Renal cortical epithelial cell (primary cell): ENCODE measurements around the genes MSS51 and AGAP5.

GRCh38 chr10:72691855-72692065 lies 183 bp upstream of the MCU start:
- RRBS = no CpG with 5 or more reads among the region's 6 CpGs

DNA sequence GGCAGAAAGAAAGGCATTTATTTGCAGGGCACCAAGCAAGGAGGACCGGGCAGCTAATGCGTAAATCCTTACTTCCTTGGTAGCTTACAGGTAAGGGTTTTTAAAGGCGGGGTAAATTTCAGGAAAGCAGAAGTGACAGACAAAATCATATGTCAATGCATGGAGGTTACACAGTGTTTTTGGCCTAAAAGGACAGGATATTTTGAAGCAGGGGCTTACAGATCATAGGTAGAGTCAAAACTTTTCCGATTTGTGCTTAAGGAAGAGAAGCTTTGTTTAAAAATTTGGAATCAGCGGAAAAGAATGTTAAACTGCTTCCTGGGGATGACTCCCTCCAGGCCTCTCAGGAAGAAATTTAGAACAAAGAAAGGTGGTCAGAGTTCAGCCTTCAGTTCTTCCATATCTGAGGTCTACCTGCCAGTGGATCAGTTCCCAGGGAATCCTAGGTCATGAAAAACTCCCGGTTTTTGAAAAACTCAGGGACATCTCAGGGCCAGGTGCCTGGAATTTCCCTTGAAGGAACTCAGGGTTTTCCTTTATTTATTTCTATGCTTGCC lies 100.3 kb downstream of the MCU start:
- RRBS = no CpG with 5 or more reads among the region's 6 CpGs

DNA sequence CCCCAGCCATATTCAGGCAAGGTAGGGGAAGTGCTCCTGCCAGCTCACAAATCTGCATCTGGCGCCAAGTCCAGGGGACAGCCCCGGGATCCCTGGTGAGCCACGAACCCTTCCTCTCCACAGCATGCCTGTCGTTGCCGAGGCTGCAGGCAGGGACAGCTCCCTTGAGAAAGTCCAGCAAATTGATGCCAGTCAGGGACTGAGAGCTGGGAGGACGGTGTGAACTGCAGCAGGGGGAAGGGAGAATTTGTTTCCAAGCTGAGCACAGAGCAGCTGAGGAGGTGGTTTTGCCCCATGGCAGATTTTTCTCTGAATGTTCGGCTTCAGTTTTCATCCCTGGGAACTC lies 898 bp downstream of the PLA2G12B start:
- RRBS = no CpG with 5 or more reads among the region's 7 CpGs

- RRBS = 2% methylated on average over 9 of the region's 64 CpGs
Observed at GRCh38 chr10:73095773-73096792, 583 bp downstream of the P4HA1 start.

DNA sequence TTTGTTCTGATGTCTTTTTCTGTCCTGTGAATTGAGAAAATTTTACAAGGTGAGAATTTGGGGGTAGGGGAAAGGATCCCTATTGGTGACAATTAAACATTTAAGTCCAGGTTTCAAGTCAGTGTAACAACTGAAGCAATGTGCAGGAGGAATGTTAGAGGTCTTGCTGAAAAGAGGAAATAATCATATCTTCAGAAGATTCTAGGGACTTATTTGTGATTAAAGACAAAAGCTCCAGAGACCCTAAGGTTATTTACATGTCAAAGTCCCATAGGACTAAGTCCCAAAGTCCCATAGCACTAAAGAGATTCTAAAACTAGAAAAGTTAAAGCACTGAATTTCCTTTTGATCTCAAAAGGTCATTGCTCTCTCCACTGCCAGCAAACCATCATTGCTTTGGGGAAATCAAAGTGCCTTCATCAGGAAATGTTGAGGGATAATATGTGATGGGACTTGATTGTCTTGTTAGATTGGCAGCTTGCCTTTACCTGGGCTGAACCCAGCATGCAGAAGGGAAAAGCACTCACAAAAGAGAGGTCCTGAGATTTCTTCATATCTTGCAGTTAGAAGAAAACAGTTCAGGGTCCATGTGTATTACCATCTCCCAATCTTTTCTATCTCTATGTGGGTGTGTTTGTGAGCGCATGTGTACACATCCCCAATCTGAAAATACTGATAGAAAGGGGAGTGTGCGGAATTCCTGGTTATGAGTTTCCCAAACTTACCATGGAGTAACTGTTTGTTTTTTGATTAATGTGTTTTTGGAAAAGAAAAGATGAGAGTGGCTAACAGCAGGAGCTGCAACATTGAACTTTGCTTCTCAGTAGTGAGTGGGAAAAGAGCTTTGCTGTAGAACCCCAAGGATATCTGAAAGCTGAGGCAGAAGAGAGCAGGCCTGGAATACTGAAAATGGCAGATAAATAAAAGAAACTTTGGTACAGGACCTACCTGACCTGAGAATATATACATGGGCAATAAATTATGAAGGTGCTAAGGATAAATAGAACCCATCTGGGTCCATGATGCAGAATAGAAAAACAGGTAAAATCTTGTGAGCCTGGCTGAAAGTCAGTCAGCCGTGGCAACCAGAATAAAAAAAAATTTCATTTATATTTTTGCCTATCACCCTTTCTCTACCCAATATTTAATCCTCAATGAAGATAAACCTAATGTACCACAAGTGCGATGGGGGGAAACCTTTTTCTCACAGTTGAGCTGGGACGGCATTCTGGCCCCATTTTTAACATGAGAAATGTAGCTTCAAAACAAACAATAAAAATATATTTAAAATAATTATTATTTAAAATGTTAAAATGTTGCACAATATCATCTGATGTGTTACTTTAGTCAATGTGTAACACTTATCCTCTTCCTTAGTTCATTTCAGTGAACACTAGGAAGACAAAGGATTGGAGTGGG lies 22.1 kb downstream of the NUDT13 start:
- RRBS = no CpG with 5 or more reads among the region's 5 CpGs

DNA sequence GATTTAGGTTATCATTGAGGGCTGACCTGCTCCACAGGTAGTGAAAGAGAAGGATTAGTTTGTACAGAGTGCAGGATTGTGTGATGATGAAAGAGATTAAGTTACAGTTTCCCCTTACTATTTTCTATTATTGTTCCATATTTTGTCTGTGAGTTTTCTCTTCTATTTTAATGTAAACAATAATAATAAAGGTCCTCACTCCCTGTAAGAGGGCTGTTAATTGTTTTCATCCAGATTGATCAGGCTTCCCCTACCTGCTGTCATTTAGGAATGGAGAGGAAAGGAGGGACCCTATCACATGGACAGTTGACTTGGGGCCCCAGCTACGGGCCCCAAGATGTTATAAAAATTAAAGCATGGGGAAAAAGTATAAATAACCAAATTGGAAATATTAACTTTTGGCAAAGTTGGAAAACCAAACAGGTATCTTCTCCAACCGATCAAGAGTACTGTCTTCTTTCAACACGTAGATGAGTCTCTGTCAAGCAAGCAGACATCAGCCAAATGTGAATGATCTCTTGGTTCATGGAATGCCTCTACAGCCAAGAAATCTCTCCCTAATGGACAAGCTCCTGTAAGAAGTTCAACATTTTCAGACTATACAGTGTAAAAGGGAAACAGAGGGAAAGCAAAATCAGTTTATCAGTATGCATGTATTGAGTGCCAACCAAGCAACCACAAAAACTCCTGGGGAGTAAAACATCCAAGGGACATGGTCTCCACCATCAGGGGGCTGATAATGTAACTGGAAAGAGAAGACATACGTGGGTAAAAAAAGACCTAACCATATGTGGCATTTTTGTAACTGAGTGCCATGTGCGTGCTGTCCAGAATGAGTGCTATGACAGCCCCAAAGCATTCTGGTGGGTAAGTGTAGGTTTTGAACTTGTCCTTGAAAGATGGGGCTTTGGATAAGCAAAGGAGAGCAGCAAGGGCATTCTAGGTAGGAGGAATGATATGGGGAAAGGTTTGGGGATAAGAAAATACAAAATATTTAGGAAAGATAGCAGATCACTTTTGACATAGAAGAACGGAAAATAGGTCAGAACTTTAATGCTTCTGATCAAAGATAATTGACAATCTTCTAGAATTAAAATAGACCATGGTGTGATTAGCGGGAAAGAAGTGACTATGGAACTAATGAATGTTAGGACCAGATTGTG lies 16.7 kb downstream of the DNAJC9 start:
- RRBS = no CpG with 5 or more reads among the region's 7 CpGs

DNA sequence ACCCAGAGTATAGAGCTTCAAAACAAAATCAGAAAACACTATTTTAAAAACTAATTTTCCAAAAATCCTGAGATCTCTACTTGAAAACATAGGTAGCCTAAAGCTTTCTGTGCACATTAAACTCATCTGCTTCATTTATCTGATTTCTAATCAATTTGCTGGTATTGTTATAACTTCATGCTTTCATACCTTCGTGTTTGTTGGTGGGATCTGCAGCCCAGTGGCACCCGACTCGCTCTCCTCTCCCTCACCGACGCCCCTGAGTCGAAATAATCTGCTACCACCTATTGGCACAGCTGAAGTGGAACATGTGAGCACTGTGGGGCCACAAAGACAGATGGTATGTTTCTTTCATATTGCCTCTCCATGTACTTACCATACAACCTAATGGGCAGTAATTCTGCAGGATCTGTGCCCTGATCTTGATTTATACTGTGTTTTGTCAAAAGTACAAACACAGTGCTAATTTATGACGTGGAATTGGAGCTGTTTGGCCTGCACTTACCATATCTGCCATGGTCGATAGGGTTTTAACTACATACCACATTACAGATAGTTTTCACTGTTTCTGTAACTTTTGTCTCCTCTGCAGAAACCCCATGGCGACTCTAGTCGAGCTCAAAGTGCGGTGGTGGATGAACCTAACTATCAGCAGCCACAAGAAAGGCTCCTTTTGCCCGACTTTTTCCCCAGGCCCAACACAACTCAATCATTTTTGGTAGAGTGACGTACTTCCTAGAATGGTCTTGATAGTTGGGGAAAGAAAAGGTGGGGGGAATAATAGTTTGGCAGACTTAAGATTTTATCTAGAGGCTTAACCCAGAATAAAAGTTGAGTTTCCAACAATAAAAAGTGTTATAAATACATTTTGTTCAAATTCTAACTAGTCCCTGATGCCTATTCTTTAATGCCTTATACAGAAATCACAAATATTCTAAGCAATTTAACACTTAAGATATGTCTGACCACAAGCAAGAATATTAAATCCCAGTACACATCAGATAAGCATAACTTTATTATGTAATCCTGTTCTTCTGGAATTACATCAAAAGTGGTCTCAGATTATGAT lies 12.1 kb downstream of the DNAJC9 start:
- RRBS = no CpG with 5 or more reads among the region's 13 CpGs

DNA sequence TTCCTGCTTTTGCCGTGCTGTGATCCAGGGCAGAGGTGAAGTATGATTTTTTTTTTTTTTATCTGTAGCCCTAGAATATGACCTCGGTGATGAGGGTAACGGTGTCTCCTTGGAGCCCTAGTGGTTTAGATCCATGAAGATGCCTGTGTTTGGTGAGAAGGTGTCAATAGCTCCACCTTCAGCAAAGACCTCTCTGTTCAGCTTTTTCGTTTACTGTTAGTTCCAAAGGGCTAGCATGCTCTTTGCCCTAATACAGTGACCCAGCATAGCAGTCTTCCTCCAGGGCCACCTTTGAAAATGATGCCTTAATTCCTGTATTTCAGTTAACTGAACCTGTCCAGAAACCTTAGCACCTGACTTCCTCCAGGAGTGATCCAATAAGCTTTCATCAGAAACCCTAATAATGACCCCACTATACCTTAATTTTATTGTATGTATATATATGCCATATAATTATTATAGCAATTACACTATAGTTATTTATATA lies 819 bp upstream of the MRPS16 start:
- RRBS = no CpG with 5 or more reads among the region's 4 CpGs

- RRBS = no CpG with 5 or more reads among the region's 1 CpG
Observed at GRCh38 chr10:73433410-73434130, at the start of gene MSS51. Gene MSS51 (minus strand): TSS chr10:73433561.

GRCh38 chr10:73501616-73502168 lies 5.9 kb upstream of the PPP3CB start:
- RRBS = no CpG with 5 or more reads among the region's 2 CpGs

DNA sequence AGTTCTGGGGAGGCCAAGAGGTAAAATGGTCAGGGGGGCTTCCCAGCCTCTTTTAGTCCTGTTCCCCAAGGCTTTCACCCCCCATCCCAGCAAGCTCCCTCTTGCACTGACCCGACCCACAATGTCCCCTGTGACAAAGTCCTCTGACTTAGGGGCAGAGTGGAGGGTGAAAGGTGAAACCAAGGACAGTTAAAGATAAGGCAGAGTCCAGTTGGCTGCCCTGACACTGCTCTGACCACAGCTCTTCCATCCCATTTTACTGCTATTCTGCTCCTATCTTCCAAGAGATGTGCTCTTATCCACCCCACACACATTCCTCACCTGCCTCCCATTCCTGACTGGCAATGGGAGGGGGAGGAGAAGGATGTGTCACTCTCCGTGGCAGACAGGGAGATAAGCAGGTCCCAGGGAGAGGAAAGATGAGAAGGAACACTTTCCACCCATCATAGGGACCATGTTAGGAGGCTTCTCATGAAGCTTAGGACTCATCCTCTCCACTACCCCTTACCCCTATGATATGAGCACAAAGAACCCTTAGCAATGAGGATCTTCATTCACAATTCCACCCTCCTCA lies 6.9 kb downstream of the SYNPO2L start:
- RRBS = no CpG with 5 or more reads among the region's 2 CpGs

DNA sequence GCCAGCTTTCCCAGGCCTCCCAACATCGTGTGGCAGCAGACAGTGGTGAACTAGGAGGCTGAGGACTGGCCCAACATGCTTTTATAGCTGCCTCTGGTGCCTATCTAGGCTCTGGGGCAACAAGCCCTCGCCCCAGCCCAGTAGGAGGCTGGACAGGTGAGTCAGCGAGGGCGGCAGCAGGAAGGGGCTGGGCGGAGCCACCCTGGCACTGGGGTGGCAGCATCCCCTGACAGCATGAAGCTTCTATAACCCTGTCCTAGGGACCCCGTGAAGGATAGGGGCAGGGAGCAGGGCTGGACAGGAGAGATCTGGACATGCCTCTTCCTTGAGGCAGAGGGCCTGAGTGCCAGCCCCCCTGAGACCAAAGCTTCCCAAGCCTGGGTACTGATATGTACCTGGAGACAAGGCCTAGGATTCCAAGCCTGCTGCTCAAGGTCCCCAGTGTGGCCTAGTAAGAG lies 7.9 kb upstream of the SYNPO2L start:
- RRBS = no CpG with 5 or more reads among the region's 6 CpGs

GRCh38 chr10:73697327-73698303 lies at the start of gene AGAP5:
Gene AGAP5 (minus strand): TSS chr10:73698109.
- RRBS = no CpG with 5 or more reads among the region's 26 CpGs

DNA sequence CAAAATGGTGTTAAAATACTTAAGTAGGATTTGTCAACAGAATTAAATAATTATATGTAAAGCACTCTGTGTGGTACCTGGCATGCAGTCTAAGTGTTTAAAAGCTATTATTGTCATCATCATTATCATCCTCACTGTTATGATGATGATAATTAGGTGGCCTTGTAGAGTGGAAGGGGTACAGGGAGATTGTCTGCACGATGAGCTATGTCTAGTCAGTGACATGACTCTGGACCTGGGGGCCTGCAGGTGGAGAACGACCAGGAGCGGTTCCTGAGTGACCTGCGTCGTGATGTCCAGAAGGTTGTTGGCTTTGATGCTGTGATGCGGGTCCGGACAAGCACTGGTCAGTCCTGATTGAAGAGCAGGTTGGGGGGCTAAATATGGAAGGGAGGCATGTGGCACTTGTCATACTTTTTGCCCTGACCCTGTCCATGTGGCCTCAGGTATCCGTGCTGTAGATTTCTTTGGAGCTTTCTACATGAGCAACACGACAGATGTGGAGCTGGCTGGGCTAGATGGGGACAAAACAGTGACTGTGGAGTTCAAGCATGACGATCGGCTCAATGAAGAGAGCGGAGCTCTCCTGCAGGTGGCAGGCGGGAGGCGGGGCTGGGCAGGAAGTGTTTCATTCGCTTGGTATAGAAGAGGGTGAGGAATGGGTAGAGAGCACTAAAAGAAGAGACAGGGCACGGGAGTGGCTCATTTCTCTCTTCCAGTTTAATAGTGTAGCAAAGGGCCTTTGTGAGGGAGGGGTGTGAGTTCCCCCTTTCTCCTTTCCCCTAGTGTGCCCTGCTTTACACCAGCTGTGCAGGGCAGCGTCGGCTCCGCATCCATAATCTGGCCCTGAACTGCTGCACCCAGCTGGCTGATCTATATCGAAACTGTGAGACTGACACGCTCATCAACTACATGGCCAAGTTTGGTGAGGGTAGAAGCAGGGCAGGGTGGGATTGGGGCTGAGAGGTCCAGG lies 3.2 kb upstream of the FUT11 start:
- RRBS = no CpG with 5 or more reads among the region's 21 CpGs

DNA sequence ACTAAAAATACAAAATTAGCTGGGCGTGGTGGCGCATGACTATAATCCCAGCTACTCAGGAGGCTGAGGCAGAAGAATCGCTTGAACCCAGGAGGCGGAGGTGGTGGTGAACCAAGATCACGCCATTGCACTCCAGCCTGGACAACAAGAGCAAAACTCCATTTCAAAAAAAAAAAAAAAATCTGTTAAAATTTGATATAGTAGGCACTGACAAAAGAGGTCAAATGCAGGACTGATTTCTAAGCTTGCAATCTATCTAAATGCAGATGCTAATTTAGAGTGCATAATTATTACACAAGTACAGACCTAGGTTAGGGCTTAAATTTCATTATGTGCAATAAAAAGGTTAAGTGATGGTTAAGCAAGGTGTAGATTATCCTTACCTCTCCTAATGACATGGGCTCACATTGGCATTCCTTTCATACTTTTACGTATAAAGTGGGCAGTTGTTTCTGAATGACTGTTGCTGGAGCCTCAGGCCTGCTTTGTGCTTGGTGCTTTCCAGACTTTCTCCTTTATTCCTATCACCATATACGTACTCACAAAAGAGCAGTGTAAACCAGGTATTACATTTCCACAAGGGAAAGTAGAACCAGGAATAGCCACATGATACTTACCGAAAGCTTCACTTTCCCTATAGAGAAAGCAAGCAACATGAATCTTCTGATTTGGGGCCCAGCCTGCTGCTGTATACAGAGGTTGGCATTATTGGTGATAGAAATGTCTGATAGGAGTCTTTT lies 2.3 kb upstream of the CHCHD1 start:
- RRBS = no CpG with 5 or more reads among the region's 8 CpGs

DNA sequence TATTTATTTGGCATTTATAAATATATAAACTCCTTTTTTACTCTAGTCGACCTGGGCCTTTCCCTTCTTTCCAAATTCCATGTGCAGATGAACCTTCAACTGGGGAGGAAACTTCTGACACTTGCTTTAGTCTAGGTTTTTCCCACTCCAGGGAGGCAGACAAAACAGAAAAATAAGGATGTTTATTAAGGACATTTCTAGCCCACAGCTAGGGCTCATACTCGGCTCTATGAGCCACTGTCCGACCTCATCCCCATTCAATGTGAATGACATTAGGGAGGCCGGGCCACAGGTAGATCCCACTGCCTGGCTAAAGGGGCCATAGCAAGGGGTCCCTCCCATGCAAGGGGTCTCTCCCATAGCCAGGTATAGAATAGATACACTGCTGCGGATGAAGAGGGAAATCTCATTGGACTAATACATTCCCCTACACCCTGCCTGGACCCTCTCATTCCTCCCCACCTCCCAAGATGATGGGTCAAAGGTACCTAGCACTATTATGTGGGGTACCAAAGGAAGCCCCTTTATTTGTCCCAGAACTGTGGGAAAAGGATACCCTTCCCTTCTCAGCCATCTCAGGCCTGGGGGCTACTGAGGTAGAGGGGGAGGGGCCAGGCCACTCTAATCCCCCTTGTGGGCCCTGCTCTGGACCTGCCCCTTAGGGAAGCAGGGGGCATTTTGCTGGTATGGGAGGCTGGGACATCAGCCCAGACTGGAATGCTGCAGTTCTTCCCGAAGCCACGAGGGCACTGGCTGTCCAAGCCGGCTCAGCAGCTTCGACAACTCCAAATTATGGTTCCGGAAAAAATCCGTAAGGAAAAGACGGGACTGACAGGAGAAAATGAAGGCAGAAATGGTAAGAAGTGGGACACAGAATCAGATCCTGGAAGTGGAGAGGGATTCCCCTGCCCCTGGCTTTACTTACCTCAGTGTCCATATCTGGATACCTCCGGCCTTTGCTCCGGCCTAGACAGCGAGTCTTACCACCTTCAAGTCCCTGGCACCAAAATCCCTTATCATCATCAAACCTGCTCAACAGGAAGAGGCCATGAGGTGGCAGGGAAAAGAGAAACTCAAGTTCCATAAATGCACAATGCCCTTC lies 9.3 kb downstream of the NDST2 start:
- RRBS = no CpG with 5 or more reads among the region's 15 CpGs

GRCh38 chr10:73888305-73888920 lies 14.1 kb upstream of the CAMK2G start:
- RRBS = no CpG with 5 or more reads among the region's 5 CpGs

- RRBS = no CpG with 5 or more reads among the region's 12 CpGs
Observed at GRCh38 chr10:73930590-73931206, 19.8 kb downstream of the PLAU start.

DNA sequence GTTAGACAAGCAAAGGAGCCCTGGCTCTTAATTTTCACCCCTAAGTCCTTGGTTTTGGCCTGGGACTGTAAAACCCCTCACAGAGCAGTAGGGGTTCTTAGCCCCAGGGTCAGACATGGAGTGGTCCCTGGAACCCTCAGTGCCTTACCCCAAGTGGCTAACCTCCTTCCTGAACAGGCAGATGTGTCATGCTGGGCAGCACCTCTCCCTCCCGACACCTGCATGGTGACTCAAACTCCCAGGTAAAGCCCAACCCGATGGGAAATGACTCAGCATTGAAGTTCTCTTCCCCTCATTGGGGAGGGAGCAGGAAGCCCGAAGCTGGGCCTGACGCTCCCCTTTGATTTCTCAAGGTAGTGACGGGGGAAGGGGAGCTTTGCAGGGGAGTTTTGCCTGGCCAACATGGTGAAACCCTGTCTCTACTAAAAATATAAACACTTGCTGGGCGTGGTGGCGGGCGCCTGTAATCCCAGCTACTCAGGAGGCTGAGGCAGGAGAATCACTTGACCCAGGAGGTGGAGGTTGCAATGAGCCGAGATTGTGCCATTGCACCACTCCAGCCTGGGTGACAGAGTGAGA lies 21.4 kb downstream of the PLAU start:
- RRBS = no CpG with 5 or more reads among the region's 9 CpGs

- RRBS = no CpG with 5 or more reads among the region's 4 CpGs
Observed at GRCh38 chr10:73997249-73997608, 687 bp upstream of the VCL start.